Measurements from ENCODE around the genes CHST12 and AMZ1.

GRCh38 chr7:1670402-1670826 is 337 bp downstream of the ELFN1 start:
- PRO-cap, result no peak
CAGE:
- cytosol, long polyA minus RNA, result no peak
- cytosol, long polyA plus RNA, result no peak
- long polyA plus RNA, result no peak
- nucleus, long polyA minus RNA, result no peak
- nucleus, long polyA plus RNA, result no peak

- PRO-cap, result no peak
CAGE:
- cytosol, long polyA minus RNA, result no peak
- cytosol, long polyA plus RNA, result no peak
- long polyA plus RNA, result no peak
- nucleus, long polyA minus RNA, result no peak
- nucleus, long polyA plus RNA, result no peak
Measured at GRCh38 chr7:1842176-1842783, 172.2 kb downstream of the ELFN1 start.

DNA sequence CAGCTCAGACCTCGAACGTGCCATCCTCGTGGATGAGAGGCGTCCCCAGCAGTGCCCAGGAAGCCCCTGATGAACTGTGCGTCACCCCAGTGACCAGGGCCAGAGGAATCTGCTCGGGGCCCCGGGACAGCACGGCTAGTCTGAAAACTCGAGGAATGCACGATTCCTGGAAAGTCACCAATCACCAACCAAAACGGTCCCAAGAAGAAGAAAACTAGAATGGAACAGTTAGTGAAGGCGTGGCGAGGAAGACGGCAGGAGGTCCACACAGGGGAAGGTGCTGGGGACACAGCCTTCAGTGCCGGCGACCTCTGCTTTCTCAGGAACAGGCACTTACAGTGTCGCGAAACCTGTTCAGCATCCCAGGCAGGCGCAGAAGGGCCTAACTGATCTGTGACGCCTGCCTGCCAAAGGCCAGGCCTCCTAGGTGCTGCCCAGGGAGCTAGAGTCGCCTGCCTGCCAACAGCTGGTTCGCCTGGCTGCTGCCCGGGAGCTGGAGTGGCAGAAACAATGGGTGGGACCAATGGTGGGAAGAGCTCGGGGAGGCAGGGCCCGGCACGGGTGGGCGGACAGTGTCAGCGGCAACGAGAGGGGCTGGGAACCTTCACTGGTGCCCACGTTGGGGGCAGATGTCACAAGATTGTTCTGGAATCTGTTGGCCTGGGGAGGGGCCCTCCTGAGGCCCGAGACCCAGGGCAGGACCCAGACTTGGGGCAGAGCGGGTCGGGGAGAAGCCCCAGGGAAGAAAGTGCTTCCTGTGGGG is 181.5 kb downstream of the ELFN1 start:
- PRO-cap, result no peak
CAGE:
- cytosol, long polyA minus RNA, result no peak
- cytosol, long polyA plus RNA, result no peak
- long polyA plus RNA, result no peak
- nucleus, long polyA minus RNA, result no peak
- nucleus, long polyA plus RNA, result no peak

DNA sequence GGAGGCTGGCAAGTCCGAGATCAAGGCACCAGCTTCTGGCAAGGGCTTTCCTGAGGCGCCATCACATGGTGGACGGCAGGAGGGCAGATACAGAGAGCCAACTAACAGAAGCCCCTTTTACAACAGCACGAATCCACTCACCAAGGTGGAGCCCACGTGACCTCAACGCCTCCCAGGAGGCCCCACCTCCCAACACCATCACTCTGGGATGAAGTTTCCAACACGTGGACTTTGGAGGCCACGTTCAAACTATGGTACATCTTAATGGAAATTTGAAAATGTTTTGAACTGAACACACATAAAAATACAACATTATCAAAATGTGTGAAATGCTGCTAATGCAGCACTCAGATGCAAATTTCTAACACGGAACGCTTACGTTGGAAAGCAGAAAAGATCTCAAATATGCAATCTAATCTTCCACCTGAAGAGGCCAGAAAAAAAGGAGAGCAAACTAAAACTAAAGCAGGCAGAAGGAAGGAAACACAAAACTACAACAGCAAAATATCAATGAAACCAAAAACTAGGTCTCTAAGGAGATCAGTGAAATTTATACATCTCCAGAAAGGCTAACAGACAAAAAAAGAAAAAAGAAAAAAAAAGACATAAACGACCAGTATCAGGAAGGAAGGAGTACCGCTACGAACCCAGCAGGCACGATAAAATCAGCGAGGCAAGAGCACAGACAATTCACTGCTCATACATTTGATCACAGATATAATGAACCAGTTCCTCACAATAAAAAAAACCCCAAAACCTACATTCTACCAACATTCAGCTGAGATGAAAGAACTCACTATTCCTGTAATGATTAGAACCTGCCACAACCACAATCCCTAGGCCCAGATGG is 255.6 kb downstream of the ELFN1 start:
- PRO-cap, result no peak
CAGE:
- cytosol, long polyA minus RNA, result no peak
- cytosol, long polyA plus RNA, result no peak
- long polyA plus RNA, result no peak
- nucleus, long polyA minus RNA, result no peak
- nucleus, long polyA plus RNA, result no peak

DNA sequence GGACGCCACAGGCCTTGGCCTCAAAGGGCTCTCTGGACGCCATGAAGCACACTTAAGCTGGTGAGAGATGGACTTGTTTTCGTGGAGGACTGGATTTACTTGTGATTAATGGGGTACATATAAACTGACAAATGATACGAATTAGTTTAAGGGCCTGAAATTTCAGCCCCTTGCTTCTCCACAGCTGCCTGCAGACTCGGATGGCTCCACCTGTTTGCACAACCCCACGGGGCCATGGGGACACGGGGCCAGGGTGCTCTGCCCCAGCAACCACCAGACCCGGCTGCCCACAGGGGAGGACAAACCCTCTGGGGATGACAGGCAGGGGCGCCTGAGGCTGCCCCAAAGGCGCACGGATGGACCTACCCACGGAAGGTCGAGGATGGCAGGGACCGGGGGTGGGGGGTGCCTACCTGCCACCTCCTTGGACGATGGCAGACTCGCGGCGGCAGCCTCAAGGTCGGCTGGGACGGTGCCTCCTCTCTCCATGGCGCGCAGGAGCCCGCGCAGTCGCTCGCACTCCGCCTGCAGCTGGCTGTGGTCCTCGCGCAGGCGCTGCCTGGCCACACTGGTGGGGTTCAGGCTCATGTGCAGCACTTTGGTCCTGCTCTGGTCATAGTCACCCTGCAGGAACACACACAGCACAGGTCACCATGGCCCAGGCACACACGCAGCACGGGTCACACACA is 266.3 kb downstream of the ELFN1 start:
- PRO-cap, result no peak
CAGE:
- cytosol, long polyA minus RNA, result no peak
- cytosol, long polyA plus RNA, result no peak
- long polyA plus RNA, result no peak
- nucleus, long polyA minus RNA, result no peak
- nucleus, long polyA plus RNA, result no peak

DNA sequence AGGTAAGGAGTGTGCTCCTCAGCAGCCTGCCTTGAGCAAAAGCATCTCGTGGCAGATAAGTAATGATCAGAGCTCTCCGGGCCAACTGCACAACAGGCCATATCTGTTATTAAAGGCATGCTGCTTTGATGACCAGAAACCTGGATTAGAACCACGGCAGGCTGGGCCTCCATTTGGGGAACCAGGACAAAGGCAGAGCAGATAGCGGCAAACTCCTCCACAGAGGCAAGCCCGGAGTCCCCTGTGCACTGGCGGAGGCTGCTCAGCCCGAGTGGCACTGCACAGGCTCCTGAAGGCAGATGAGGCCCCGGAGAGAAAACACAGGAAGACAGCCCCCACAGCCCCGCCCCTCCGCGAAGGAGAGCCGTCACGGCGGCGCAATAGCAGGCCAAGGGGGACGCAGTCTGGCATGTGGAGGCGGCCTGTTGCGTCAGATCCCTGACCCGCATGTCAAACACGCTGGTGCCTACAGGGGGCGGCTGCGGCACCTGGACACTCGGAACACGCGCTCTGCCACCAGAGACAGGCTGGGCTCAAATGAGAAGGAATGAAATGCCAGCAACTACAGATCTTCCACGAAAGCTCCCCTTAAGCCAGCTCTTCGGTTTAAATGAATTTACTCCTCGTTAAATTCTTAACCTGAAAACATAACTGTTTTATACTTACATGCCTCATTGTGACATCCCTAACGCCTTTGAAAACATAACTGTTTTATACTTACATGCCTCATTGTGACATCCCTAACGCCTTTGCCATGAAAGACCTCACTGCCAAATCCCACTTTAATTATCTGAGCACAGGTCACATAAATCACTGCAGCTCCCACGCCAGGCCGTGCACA is 128.5 kb downstream of the MAD1L1 start:
- PRO-cap, result bidirectional peak, plus-strand start at position 519 of the sequence, minus-strand start at position 301 of the sequence
CAGE:
- cytosol, long polyA minus RNA, result no peak
- cytosol, long polyA plus RNA, result no peak
- long polyA plus RNA, result no peak
- nucleus, long polyA minus RNA, result no peak
- nucleus, long polyA plus RNA, result no peak

DNA sequence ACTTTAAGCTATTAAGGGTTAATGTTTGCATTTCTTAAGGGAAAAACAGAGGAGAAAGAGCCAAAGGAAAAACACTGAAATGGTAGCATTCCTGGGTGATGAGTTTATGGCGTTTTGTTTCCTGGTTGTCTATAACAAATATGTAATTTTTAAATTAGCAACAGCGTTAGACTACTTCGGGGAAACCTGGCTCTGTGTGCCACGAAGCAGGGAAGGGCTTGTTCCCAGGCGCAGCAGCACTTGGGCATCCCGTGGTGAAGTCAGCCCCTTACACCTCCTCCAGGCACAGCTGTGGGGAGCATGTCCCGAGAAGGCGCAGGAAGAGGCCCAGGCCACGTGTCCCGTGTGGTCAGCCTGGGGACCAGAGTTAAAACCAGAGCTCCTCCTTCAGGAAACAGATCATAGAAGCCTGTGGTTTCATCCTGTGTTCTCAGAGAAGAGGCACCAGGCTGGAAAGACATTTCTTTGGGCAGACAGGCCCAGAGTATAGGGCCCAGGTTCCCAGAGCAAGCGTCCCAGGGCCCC is 6.9 kb downstream of the NUDT1 start:
- PRO-cap, result unidirectional peak, plus-strand start at position 174 of the sequence; bidirectional peak, plus-strand start at position 433 of the sequence, minus-strand start at position 293 of the sequence
CAGE:
- cytosol, long polyA minus RNA, result no peak
- cytosol, long polyA plus RNA, result start-site peak on the plus strand centred at position 412 of the sequence, 71 bp wide, 34 and 37 reads in 2 replicates
- long polyA plus RNA, result start-site peak on the plus strand centred at position 441 of the sequence, 32 bp wide, 39 and 48 reads in 2 replicates
- nucleus, long polyA minus RNA, result no peak
- nucleus, long polyA plus RNA, result no peak

GRCh38 chr7:2309750-2310600 is 4.3 kb downstream of the SNX8 start:
- PRO-cap, result unidirectional peak, plus-strand start at chr7:2310091
CAGE:
- cytosol, long polyA minus RNA, result no peak
- cytosol, long polyA plus RNA, result no peak
- long polyA plus RNA, result no peak
- nucleus, long polyA minus RNA, result no peak
- nucleus, long polyA plus RNA, result no peak

GRCh38 chr7:2362403-2363321 is 8.0 kb downstream of the EIF3B start:
- PRO-cap, result no peak
CAGE:
- cytosol, long polyA minus RNA, result no peak
- cytosol, long polyA plus RNA, result no peak
- long polyA plus RNA, result no peak
- nucleus, long polyA minus RNA, result no peak
- nucleus, long polyA plus RNA, result no peak

- PRO-cap, result no peak
CAGE:
- cytosol, long polyA minus RNA, result no peak
- cytosol, long polyA plus RNA, result no peak
- long polyA plus RNA, result no peak
- nucleus, long polyA minus RNA, result no peak
- nucleus, long polyA plus RNA, result no peak
Measured at GRCh38 chr7:2368628-2369713, 14.3 kb downstream of the EIF3B start.

- PRO-cap, result no peak
CAGE:
- cytosol, long polyA minus RNA, result no peak
- cytosol, long polyA plus RNA, result no peak
- long polyA plus RNA, result no peak
- nucleus, long polyA minus RNA, result no peak
- nucleus, long polyA plus RNA, result no peak
Measured at GRCh38 chr7:2390264-2390957, 13.0 kb upstream of the CHST12 start.

DNA sequence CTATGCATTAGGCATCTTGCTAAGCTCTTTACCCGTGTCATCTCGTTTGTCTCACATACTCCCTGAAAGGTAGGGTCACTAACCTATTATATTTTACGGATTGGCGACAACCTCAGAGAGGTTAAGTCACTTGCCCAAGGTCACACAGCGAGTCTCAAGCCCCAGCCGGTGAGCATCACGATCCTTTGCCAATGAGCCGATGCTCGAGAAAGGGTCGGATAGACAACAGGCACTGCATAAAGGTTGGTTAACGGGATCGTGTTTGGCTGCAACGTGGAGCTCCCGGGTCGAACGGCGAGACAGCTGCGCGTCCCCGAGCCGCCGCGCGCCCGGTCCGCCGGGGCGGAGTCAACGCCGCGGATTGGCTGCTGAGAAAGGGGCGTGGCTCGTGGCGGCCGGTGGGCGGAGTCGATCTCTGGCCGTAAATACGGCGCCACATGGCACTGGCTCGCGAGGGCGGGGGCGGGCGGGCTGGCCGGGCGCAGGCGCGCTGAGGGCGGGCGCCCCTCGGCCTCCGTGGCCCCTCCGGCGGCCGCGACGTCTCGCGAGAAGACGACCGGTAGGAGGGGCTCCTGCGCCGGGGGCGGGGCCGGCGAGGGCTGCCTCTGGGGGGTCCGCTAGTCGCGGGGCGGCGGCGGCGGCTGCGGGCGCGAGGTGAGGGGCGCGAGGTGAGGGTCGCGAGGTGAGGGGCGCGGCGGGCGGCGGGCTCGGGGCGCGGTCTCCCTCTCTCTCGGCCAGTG is at the start of gene CHST12:
Gene CHST12 (plus strand): TSS at position 620 of the 740 bp plus-strand sequence.
- PRO-cap, result bidirectional peak, plus-strand start at position 620 of the sequence, minus-strand start at position 301 of the sequence
CAGE:
- cytosol, long polyA minus RNA, result start-site peak on the plus strand centred at position 585 of the sequence, 47 bp wide, 23 reads
- cytosol, long polyA plus RNA, result start-site peak on the plus strand centred at position 591 of the sequence, 59 bp wide, 94 and 120 reads in 2 replicates
- long polyA plus RNA, result start-site peak on the plus strand centred at position 607 of the sequence, 42 bp wide, 704 and 199 reads in 2 replicates
- nucleus, long polyA minus RNA, result start-site peak on the plus strand centred at position 626 of the sequence, 18 bp wide, 85 reads
- nucleus, long polyA plus RNA, result no peak

GRCh38 chr7:2411808-2412724 is 8.7 kb downstream of the CHST12 start:
- PRO-cap, result no peak
CAGE:
- cytosol, long polyA minus RNA, result no peak
- cytosol, long polyA plus RNA, result no peak
- long polyA plus RNA, result no peak
- nucleus, long polyA minus RNA, result no peak
- nucleus, long polyA plus RNA, result no peak

GRCh38 chr7:2437712-2438554 is 34.5 kb downstream of the CHST12 start:
- PRO-cap, result no peak
CAGE:
- cytosol, long polyA minus RNA, result no peak
- cytosol, long polyA plus RNA, result no peak
- long polyA plus RNA, result no peak
- nucleus, long polyA minus RNA, result no peak
- nucleus, long polyA plus RNA, result no peak

DNA sequence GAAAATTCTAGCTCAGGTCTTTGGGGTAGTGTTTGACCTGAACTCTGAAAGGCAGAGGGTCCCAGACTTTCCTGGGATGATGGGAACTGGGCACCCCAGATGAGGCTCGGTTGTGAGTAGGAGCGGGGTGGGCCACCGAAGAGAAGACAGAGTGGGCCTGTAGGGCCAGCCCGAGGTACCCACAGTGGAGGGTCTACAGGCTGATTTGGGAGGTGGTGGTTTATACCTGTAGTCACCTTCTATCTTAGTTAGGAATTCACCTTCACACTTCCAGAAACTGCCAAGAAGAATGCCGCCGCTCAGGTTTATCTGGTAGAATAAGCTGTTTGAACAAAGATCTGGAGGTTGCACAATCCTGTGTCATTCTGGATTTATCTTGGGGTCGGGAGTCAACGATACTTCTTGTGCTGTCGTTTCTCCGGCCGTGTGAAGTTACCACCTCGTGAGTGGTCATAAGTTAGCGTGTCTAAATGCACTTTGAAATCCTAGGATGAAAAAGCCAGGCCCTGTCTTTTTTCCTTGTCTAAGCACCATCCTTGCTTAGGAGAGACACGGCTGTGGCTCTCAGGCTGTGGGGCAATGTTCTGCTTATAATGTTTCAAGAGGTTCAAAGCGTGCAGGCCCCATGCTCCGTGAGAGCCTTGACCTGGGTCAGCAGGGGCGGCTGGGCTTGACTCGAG is 35.6 kb downstream of the GRIFIN start:
- PRO-cap, result no peak
CAGE:
- cytosol, long polyA minus RNA, result no peak
- cytosol, long polyA plus RNA, result no peak
- long polyA plus RNA, result no peak
- nucleus, long polyA minus RNA, result no peak
- nucleus, long polyA plus RNA, result no peak

- PRO-cap, result no peak
CAGE:
- cytosol, long polyA minus RNA, result no peak
- cytosol, long polyA plus RNA, result no peak
- long polyA plus RNA, result no peak
- nucleus, long polyA minus RNA, result no peak
- nucleus, long polyA plus RNA, result no peak
Measured at GRCh38 chr7:2469437-2469853, 6.8 kb downstream of the GRIFIN start.

DNA sequence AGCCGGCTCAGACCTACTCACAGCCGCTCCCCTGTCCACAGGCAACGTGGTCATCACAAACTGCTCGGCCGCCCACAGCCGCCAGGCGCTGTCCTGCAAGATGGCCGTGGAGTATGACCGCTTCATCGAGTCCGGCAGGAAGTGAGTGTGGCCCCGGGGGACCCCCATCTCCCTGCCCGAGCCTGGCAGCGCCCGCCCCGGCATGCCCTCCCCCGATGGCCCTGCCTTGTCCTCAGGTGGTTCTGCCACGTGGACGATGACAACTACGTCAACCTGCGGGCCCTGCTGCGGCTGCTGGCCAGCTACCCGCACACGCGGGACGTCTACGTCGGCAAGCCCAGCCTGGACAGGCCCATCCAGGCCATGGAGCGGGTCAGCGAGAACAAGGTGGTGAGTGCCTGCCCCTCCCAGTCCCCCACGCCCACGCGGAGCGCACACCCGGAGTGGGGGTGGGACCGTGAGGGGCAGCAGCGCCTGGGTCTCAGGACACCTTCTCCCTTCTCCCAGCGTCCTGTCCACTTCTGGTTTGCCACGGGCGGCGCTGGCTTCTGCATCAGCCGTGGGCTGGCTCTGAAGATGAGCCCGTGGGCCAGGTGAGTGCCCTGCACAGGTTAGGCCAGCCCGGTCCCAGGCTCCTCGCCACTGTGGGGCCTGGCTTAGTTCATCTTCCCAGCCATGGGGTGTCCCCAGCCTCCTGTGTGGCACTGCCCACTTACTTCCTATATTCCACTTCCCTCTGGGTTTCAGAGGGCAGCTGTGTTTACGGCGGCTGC is 5.8 kb downstream of the LFNG start:
- PRO-cap, result no peak
CAGE:
- cytosol, long polyA minus RNA, result no peak
- cytosol, long polyA plus RNA, result no peak
- long polyA plus RNA, result no peak
- nucleus, long polyA minus RNA, result no peak
- nucleus, long polyA plus RNA, result no peak

- PRO-cap, result no peak
CAGE:
- cytosol, long polyA minus RNA, result no peak
- cytosol, long polyA plus RNA, result no peak
- long polyA plus RNA, result no peak
- nucleus, long polyA minus RNA, result no peak
- nucleus, long polyA plus RNA, result no peak
Measured at GRCh38 chr7:2530045-2531021, 10.8 kb downstream of the LFNG start.

DNA sequence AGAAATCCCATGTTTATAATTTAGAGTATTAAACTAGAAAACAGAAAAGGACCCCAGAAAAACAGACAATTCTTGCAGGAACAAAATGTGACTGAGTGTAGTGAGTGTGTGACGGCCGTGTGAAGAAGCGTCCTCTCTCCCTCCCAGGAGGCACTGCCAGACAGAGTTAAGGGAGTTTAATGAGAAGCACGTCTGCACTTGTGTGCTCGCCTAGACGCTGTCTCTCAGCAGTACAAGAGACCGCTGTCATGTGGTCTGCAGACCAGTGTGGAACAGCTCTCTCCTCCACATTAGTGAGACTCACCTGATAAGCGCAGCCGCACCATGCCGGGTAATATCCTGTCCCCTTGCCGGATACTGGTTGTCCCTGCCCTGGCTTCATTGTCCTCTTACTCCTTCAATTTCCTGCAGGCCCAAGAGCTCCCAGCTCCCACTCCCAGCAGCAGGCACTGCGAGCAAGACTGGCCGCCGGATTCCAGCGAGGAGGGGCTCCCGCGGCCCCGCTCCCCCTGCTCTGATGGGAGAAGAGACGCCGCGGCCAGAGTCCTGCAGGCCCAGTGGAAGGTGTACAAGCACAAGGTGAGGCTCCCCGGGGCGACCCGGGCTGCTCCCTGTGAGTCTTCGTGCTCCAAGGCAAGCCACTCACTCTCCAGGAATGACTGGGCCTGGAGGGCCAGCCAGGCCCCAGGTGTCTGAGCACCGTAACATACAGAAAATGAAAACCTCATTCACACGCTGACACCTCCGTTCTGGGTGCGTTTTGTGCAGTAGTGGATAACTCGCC is 33.5 kb upstream of the TTYH3 start:
- PRO-cap, result no peak
CAGE:
- cytosol, long polyA minus RNA, result no peak
- cytosol, long polyA plus RNA, result no peak
- long polyA plus RNA, result no peak
- nucleus, long polyA minus RNA, result no peak
- nucleus, long polyA plus RNA, result no peak

DNA sequence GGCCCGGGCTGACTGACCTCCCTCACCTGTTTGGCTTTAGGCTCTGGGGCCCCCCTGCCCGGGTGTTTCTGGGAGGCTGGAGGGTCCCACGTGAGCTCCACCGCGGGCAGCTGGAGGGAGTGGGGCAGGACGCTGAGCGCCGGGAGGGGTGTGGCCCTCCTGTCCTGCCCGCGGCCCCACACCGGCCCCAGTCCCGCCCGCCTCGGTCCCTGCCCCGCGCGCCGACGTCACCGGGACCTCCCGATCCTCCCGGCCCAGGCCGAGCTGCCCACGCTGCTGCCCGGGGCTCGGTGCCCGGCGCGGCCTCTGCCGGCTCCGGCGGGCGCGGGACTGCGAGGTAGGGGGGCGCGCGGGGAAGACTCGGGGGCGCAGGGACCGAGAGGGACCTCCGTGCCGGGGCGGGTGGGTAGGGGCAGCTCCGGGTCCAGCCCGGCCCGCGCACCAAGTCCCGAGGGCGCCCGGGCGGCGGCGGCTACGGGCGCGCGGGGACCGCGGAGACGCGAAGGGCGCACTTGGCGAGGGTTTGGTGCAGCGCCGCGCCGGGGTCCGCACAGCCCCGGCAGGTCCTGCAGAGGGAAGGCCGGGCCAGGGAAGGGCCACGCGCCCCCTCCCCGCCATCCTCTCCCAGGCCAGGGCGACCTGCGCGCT is at the start of gene AMZ1:
Gene AMZ1 (plus strand): TSS at position 243 of the 648 bp plus-strand sequence.
- PRO-cap, result no peak
CAGE:
- cytosol, long polyA minus RNA, result no peak
- cytosol, long polyA plus RNA, result no peak
- long polyA plus RNA, result no peak
- nucleus, long polyA minus RNA, result no peak
- nucleus, long polyA plus RNA, result no peak